Measurements from ENCODE around the genes FAM171B and SLC40A1.

- PRO-cap = no peak
- RRBS = no CpG with 5 or more reads among the region's 6 CpGs
Measured at GRCh38 chr2:182408881-182409458, 17.9 kb downstream of the PDE1A start.

DNA sequence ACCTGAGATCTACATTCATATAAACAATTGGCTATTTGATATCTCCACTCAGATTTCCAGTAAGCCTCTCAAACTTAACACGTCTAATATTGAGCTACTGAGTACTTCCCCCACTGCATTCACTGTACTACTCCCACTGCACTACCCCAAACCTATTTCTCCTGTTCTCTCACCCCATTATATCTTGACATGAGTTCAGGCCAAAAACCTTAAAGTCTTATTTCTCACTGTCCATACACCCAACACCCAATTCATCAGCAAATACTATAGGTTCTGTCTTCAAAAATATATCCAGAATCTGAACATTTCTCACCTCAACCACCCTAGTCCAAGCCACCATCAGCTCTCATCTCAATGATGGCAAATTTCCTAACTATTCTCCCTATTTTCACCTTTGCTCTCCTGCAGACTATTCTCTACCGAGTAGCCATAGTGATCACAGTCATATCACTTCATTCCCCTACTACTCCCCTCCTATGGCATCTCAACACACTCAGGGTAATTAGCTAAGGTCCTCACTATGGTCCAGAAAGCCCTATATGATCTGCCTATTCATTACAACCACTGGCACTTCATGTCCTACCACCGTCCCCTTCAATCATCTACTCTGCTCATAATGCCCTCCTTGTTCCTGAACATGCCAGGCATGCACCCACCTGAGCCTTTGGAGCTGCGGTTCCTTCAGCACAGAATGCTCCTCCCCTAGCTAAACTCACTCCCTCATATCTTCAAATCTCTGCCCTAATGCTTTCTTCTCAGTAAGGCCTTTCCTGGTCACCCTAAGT lies 24.8 kb downstream of the NCKAP1 start:
- PRO-cap = no peak
- RRBS = no CpG with 5 or more reads among the region's 4 CpGs

GRCh38 chr2:183253022-183253221 lies 128.7 kb downstream of the NUP35 start:
- PRO-cap = unidirectional peak, plus-strand start at chr2:183253095
- RRBS = no CpG with 5 or more reads among the region's 1 CpG

- PRO-cap = no peak
- RRBS = no CpG with 5 or more reads among the region's 11 CpGs
Measured at GRCh38 chr2:186589123-186589584, 702 bp upstream of the ITGAV start.

DNA sequence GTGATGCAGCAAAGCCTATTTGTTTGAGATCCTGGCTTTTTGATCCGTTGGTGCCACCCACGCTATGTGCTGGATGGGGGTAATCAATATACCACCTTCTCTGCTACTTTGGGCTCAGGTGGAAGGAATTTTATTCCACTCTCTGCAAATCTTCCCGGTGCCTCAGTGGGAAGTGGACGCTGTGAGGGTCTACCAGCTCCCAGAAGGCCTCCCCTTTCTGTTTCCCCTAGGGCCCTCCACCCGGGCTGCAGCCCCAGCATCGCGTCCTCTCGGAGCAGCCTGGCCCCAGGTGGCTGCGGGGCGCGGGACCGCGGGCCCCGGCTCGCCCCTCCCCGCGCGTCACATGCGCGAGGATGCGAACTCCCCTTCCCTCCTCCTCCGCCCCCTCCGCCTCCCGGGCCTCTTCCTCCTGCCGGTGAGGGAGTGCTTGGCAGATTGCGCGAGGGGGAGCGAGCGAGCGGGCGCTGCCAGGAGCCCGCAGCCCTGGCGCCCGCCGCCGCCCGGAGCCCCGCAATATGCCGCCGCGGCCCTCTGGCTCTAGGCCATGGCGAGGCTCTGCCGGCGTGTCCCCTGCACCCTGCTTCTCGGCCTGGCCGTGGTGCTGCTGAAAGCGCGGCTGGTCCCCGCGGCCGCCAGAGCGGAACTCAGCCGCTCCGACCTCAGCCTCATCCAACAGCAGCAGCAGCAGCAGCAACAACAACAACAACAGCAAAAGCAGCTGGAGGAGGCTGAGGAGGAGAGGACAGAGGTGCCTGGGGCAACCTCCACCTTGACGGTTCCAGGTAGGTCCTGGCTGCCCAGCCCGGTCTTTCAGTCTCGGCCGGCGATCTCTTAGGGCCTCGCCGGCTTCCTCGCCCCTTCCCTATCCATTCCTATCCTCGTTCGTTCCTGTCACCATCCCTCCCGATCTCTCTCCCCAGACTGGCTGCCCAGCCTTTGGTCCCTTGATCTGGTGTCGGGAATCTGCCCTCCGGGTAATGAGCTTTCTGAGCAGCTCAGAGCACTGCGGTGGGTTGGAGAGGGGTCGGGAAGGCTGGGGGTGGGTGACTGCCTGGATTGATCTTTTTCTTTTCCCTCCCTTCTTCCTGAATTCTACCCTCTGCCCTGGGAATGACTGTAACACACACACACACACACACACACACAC lies at the start of gene FAM171B:
Gene FAM171B (plus strand): TSS at position 431 of the 1,147 bp plus-strand sequence.
- PRO-cap = unidirectional peak, plus-strand start at position 433 of the sequence
- RRBS = 2% methylated on average over 38 of the region's 69 CpGs

DNA sequence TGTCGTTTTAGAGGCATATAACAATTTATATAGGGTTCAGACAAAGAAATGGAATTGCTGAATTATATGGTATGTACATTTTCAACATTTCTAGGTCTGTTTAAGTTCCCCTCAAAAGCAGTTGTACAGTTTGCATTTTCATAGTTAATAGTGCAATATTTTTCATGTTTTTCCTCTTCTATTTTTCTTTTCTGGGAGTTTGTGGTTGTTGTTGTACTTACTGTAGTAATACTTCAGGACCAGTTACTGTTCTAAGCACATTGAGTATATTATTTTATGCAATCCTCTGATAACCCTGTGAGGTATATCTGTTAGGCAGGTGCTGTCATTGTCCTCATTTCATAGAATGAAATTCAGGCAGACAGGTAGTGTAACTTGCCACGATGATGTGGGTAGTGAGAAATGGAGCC lies 22.8 kb downstream of the FAM171B start:
- PRO-cap = no peak
- RRBS = no CpG with 5 or more reads among the region's 2 CpGs

- PRO-cap = unidirectional peak, plus-strand start at chr2:187404219
- RRBS = no CpG with 5 or more reads among the region's 3 CpGs
Measured at GRCh38 chr2:187404005-187404352, 44.1 kb downstream of the CALCRL start.

DNA sequence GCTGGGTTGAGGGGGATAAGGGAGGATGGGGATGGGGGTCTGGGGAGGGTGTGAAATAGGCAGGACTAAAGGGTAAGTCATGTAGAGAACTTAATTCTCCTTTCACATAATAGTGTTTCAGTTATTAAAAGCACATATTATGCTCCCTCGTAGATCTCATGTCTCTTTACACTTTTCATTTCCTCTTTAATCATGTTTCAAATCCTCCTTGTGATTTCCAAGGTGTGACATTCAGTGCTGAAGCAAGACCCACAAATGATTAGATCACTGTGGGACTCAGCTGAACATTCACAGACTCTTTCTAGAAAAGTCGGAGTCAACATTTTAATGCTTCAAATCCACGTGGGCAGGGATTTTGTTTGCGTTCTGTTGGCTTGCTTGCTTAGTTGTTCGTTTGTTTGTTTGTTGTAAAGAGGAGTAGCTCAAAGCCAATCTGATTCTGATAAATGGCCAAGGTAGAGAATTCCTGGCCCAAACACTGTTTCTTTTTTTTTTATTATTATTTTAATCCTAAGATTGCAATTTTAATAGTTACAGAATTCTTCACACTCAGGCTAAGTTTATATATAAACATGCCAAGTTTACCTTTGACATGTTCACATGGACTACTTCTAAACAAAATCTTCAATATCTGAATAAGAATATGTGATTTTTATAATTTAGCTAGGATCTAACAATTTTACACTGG lies 34.9 kb upstream of the CALCRL start:
- PRO-cap = no peak
- RRBS = no CpG with 5 or more reads among the region's 5 CpGs

GRCh38 chr2:187541030-187541592 lies 13.1 kb downstream of the TFPI start:
- PRO-cap = no peak
- RRBS = no CpG with 5 or more reads among the region's 1 CpG

DNA sequence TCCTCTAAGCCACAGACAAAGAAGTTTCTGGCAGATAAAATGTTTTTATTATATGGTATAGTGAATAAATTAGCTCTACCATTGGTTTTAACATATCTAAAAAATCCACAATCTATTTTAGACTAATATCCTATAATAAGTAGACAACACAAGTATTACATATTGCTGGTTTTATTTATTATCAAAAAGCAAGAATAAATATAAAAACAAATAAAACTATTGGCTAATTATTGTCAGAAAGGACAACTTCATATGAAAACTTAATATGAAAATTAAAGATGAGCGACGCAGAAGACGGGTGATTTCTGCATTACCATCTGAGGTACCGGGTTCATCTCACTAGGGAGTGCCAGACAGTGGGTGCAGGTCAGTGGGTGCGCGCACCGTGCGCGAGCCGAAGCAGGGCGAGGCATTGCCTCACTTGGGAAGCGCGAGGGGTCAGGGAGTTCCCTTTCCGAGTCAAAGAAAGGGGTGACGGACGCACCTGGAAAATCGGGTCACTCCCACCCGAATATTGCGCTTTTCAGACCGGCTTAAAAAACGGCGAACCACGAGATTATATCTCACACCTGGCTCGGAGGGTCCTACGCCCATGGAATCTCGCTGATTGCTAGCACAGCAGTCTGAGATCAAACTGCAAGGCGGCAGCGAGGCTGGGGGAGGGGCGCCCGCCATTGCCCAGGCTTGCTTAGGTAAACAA lies 168.2 kb upstream of the GULP1 start:
- PRO-cap = no peak
- RRBS = no CpG with 5 or more reads among the region's 30 CpGs

DNA sequence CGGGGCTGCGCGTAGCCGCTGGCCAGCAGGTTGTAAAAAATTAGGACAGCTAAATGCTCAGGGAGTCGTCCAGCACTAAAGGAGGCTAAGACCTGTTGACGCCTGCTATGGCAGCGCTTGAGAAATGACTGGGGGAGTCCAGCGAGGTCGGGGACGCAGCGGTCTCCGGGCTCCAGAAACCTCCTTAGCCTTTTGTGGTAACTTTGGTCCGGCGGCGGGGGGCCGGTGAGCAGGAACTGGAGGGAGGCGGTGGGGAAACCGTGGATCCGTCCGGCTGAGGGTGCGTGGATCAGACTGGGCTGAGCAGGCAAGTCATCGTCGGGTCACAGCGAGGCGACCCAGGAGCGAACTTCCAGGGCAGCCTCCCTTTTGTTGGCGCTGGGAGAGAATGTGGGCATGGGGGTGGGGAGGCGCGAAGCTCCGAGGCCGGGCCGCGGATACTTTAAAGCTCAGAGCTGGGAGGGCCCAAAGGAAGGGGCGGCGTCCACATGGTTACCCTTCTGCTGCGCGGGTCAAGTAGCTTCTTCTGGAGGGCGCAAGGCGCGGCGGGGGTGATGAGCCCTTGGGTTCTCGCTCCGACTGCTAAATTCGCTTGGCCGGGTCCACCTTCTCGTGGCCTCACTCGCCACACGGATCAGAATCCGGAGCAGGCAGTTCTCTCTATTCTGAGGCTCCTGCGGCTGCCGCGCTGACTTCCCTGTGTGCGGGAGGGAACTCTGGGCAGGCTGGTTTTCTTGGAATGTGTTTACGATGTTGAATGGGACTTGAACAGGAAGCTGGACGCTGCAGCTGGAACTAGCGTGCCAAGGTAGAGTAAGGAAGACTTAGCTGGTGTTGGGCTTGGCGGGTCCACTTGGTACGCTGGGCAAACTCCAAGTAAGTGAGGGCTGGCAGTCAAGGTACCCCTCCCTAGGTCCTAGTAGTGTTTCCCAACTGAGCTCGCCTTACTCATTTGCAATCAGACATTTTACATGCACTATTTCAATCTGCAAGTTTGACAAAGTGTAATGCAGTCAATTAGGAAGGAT lies 945 bp downstream of the GULP1 start:
- PRO-cap = bidirectional peak, plus-strand start at position 522 of the sequence, minus-strand start at position 343 of the sequence; bidirectional peak, plus-strand start at position 820 of the sequence, minus-strand start at position 705 of the sequence
- RRBS = 3% methylated on average over 6 of the region's 59 CpGs

- PRO-cap = no peak
- RRBS = no CpG with 5 or more reads among the region's 1 CpG
Measured at GRCh38 chr2:189164866-189165194, 14.7 kb downstream of the COL5A2 start.

DNA sequence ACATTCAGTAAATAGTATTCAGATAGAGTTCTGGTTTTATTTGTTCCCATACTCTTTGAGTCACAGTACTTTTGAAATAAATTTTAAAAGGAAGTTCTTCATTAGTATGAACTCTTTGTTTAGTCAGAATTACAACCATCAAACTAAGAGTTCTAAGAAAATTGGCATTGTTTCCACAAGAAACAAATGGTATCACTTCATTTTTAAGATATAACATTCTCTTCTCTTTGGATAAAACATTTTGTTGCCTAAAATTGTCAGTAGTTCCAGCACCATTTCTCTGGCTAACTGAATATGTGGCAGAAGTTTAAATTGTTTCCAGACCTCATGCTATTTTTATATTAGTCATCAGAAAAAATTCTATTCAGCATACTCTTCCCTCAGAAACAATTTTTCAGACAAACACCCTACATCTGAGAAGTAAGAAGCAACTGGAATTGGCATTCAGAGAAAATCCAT lies 88.5 kb upstream of the COL5A2 start:
- PRO-cap = no peak

- PRO-cap = bidirectional peak, plus-strand start at chr2:189581206, minus-strand start at chr2:189580783
- RRBS = 1% methylated on average over 52 of the region's 78 CpGs
Measured at GRCh38 chr2:189580533-189581261, at the start of gene SLC40A1. Gene SLC40A1 (minus strand): TSS chr2:189580786.

DNA sequence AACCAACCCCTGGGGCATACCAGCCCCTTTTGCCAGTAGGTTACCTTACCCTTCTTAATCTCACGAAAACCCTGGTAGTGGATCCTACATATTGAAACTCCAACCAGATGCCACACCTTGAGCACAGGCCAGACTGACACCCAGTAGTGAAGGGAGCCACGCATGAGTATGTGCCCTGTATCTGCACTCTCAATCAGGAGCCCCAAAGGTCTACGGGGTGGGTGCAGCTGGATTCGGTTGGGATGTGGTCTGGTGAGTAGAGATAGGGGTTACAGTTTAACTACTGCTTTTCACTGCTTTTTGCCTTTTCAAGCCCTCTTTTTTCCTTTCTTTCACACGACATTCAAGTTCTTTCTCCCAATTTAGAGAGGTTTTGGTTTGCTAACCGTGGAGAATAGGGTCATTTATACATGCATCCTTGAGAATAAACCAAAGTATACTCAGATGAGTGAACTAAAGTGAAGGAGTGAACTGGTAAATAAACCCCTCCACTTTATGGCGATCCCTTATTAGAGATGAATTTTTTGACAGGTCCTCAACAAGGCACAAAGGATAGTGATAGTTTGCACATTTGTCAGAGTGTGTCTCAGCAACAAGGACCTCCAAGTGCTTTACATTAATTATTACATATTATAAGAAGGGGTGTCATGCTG lies 1.4 kb upstream of the SLC40A1 start:
- PRO-cap = no peak
- RRBS = no CpG with 5 or more reads among the region's 7 CpGs

- PRO-cap = no peak
- RRBS = no CpG with 5 or more reads among the region's 10 CpGs
Measured at GRCh38 chr2:189783233-189783668, 888 bp downstream of the ORMDL1 start.

GRCh38 chr2:190334291-190334864 lies 9.0 kb upstream of the INPP1 start:
- PRO-cap = no peak
- RRBS = no CpG with 5 or more reads among the region's 5 CpGs

DNA sequence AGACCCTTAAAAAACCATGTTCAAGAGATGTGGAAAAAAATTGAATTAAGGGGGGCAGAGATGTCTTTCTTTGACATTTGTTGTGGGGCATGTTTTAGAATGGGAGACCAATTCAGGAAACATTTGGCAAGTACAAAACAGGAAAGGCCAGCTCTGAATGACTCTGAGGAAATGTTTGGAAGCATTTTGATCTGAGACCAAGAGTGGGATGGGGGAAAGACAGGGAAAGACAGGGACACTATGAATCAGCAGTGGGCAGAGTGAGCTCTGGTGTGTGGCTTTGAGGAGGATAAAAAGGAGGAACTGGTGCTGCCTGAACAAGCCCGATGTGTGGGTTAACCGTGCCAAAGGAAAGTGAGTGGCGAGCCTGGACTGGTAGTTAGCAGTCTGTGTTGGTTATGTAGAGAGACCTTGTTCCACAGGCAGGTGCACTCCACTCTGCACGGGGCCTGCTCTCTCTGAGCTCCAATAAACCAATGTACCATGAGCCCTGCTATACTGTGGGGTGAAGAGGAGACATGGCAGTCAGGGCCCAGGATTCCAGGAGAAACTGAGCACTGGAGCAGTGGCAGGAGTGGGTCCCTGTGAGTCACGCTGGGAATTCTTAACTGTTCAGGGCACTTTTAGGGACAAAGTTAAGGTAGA lies 5.3 kb downstream of the MFSD6 start:
- PRO-cap = no peak
- RRBS = no CpG with 5 or more reads among the region's 5 CpGs

GRCh38 chr2:190492272-190492923 lies 42.1 kb downstream of the NEMP2 start:
- PRO-cap = no peak

GRCh38 chr2:190500791-190501505 lies 33.6 kb downstream of the NEMP2 start:
- PRO-cap = no peak
- RRBS = no CpG with 5 or more reads among the region's 7 CpGs